Karpas-422 (cell line): ENCODE data around the genes HPCAL4 and MYCL.

DNA sequence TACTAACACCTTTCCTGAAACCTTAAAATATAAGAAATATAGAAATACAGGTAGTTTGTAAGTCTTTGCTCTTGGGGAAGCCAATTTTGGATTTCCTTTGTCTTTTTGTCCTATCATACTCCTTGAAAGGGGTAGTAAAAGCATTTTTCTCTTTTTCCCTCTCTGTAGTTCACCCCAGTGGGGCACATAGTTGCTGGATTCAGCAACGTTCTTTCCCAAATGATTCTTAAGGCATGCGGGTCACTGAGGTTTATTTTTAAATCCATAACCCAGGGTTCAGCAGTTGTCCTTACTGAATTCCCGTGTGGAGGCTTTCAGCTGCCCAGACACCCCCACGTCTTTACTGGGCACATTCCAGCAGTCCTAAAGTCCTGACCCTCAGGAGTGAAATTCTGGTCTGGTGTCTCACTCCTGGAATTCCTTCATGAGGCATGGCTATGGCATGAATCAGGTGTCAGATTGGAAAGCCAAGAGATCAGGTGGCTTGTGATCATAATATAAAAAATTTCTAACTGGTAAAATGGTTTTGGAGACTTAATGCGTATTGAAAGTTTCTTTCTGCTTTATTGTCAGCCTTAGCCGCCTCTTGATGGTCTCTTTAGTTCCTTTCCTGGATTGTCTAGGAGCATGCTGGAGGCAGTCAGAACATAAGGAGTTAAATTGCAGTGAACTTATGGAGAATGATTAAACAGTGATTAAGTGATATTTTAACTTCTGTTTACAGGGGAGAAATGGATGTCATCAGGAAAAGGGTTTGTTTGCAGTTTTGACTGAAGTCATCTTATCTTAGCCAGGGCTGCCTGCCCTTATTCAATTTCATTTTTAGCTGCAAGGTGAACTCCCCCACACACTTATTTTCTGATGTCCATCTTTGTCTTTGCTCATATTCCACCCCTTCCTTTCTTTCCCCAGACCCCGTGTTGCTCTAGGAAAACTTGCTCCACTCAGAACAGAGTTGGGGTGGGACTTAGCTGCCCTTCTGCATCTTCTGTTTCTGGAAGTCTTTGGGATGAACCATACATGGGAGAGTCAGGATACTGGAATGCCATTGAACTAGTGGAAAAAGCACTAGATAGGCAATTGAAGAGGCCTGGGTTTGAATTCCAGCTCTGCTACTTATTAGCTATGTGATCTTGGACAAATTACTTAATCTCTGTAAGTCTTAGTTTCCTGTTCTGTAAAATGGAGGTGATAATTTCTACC lies 25.8 kb upstream of the MACF1 start:
- PRO-cap, result no peak
- RAMPAGE, long total RNA, result no peak

GRCh38 chr1:39183621-39184415 lies 20.7 kb upstream of the MACF1 start:
- PRO-cap, result no peak
- RAMPAGE, long total RNA, result no peak

GRCh38 chr1:39196702-39197230 lies 7.7 kb upstream of the MACF1 start:
- PRO-cap, result no peak
- RAMPAGE, long total RNA, result no peak

GRCh38 chr1:39215599-39216020 lies 11.1 kb downstream of the MACF1 start:
- PRO-cap, result no peak
- RAMPAGE, long total RNA, result no peak

GRCh38 chr1:39333473-39334223 lies 129.2 kb downstream of the MACF1 start:
- PRO-cap, result no peak
- RAMPAGE, long total RNA, result no peak

DNA sequence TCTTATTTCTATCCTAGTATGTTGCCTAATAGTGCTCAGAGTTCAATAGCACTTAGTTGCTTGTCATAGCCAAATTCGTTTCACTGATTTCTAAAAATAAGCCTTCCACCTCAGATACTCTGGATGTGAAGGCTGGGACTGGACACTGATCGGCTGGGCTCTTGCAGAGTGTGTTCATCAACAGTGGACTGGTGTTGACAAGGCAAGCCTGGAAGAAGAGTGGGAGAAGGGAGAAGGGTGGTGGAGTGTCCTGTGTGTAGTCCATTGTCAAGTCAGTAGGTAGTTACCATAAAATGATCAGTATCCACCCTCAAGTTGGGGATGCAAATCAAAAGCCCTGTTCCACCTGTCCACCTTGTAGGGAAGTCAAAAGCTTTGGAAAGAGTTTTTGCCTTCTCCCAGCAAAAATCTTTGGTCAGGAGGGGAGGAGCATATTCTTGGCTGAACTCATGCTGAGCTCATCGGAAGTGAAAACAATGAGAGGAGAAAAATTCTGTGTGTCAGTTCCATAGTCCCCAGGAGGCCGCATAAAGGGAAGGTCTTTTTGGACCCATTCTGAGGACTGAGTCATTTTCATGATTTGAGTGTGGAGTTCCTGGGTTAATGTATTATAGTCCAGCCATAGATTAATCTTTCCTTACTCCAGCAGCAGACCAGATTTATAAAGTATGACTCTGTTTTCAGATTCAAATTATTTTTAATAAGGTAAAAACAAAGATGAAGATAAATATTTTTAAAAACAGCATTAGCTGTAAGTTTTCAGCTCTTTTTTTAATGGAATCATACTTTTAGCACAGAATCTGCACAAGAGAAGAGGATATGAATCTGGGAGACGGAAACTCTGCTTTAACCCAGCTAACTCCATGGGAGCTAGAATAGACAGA lies 99.4 kb upstream of the BMP8A start:
- PRO-cap, result no peak
- RAMPAGE, long total RNA, result no peak

DNA sequence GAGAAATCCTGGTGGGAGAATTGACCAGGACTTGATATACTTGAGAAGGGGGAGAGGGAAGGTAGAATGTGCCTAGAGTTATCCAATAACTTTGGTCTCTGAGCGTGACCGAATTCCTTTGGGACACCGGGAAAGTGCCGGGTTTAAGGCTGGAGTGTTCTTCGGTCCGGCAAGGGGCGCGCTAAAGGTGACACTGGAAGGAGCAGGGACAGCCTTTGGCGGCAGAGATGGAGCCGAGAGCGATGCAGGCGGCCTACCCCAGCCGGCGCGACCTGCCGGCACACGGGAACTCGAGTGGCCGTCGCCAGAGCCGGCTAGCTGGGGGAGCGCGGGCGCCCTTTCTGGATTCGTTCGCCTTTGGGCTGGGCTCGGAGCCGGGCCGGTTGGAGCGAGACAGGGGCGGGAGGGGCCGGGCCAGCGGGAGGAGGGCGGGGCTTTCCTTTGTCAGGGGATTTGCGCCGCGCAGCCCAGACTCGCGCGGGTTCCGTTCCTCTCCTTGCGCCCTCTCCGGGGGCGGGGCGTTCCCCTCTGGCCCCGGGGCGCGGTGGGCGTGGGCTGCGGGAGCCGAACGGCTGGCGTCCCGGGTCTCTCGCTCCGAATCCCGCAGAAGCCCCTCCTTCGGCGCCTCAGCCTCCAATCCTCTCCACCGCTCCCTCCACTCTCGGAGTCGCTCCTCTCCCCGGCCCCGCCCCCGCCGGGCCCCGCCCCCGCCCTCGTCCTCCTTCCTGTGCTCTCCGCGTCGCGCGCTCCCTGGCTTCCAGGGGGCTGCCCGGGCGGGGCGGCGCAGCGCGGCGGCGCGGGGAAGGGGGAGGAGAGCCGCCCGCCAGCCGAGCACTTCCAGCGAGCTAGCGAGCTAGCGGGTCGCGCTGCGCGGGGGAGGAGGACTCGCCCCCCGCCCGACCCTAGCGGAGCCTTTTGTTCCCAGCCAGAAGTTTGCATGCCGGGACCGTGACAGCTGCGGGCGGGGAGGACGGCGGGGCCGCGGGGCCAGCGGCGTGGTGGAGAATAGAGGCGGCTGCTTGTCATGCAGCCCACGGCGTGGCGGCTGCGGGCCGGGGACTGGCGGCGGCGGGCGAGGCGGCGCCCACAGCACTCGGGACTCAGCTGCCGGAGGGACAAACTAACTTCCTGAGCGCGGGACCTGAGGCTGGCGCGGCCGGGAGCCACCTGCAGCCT lies 82.8 kb upstream of the BMP8A start:
- PRO-cap, result no peak
- RAMPAGE, long total RNA, result no peak

- PRO-cap, result no peak
- RAMPAGE, long total RNA, result no peak
These were observed 81.6 kb upstream of the BMP8A start for GRCh38 chr1:39409420-39410557.

GRCh38 chr1:39540273-39541160 lies 36.1 kb downstream of the PABPC4 start:
- PRO-cap, result no peak
- RAMPAGE, long total RNA, result no peak

GRCh38 chr1:39691240-39692177 lies at the start of gene HPCAL4:
Gene HPCAL4 (minus strand): TSS chr1:39691433.
- PRO-cap, result no peak
- RAMPAGE, long total RNA, result no peak

DNA sequence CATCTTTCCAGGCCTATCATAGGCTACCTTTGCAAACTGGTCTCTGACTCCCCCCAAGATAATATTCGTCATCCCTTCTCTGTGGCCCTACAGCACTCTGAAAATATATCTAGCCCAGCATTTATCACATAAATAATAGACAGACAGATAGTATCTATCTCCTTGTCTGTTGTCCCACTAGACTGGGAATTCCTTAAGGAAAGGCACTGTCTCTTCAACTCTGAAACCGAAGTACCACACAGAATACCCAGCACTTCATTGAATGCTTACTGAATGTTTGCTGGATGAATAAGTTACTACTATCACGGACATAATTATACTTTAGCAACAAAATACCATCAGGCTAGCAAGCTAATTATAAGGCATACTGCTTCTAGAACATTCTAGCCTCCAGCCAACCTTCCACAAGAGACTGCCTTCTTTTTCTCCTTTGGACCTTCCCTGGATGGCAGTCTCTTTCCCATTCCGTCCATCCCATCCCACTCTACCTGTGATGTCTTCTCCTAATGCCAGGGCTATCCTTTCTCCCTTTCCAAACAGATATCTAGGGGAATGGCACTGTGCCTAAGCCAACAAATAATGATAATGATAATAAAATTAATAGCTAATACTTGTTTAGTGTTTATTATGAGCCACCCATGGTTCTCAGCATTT lies 33.8 kb downstream of the TRIT1 start:
- PRO-cap, result no peak
- RAMPAGE, long total RNA, result no peak

GRCh38 chr1:39901467-39902560 lies at the start of gene MYCL:
Gene MYCL (minus strand): TSS chr1:39901917.
- PRO-cap, result no peak
- RAMPAGE, long total RNA, result no peak

- PRO-cap, result no peak
- RAMPAGE, long total RNA, result no peak
These were observed 9.4 kb downstream of the MFSD2A start for GRCh38 chr1:39964386-39964758.

DNA sequence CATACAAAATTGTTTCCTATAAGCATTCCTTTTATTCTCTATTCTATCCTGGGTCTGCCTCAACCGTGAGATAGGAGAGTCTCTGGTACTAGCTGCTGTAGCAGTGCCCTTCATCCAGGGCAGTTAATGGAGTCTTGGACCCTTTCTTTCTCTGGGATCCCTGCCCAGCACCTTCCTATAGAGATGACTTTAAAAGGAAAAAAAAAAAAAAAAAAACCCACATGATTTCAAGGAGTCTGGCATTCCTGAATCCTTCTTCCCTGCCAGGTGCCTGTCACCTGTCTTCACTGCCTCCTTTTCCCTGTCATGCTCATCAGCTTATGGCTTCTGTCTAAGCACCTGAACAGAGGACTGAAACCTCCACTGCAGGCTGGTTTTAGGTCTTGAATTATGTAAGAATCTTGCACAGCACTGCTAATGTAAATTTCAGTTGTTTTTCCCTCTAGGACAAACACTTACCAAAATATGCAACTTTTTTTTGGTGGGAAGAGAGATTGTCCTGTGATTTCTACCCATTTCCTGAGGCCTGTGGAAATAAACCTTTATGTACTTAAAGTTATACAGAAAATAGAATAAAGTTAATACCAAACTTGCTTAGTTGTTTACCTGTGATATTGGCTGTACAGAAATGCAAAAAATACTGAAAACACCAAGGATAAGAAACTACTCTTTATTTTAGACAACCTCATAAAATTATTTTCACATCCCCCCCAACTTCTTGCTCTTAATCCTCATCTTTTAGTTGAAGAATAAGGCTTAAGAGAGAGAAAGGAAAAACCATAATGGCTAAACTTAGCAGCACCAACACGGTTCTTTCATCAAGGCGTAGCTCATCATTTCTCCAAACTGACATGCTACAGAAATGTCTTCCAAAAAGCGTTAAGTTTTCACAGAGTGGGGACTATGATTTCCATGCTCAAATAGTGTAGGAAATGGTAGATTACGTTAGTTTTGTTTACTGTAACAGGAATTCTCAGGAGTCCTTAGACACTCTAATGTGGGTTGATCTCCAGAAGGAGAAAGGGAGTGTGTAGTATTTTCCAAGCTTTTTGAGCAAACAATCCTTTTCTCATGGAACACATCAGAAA lies 24.7 kb downstream of the PPT1 start:
- PRO-cap, result no peak
- RAMPAGE, long total RNA, result no peak

DNA sequence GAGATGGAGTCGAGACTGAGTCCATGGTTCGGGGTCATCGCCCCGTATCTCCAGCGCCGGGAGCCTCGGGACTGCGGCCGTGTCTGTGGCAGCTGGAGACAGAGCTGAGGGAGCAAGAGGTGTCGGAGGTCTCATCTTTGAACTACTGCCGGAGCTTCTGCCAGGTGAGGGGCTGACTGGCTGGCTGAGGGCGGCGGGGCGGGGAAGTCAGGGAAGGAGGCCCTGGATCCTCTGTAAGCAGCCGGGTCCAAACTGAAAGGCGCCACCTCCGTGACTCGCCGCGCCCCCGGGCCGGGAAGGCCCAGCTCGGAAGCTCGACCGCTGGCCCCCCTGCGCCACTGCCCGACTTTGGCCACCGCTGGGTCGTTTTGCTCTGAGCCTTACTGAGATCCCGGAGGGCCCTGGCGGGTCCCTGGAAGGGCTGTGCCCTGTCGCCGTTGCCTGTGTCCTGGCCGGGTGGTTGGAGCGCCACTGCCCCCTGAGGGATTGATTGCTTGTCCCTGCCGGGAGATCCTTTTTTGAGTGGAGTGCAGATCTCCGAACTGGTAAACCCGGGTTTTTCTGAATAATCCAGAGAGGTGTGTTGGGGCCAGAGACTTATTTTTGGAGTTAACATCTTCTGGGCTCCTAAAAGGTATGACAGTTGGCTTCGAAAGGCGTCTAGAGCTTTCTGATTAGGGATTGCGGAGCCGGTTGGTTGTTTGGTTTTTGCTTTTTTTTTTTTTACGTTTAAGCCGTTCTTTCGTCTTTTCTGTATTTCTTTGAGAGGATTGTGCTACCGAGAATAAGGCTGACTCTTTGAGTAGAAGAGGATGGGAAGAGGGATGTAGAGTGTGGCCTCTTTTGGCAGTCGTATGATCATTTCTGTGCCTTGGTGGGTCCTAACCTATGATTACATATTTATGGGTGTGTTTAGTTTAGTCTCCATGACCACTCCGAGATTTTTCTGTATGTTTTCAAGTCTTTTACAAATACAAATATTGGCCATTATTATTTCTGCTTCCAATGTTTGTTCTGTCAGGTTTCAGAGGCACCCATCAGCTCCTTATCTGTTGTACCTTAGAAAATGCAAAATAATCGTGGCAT lies 629 bp downstream of the RLF start:
- PRO-cap, result no peak
- RAMPAGE, long total RNA, result no peak

DNA sequence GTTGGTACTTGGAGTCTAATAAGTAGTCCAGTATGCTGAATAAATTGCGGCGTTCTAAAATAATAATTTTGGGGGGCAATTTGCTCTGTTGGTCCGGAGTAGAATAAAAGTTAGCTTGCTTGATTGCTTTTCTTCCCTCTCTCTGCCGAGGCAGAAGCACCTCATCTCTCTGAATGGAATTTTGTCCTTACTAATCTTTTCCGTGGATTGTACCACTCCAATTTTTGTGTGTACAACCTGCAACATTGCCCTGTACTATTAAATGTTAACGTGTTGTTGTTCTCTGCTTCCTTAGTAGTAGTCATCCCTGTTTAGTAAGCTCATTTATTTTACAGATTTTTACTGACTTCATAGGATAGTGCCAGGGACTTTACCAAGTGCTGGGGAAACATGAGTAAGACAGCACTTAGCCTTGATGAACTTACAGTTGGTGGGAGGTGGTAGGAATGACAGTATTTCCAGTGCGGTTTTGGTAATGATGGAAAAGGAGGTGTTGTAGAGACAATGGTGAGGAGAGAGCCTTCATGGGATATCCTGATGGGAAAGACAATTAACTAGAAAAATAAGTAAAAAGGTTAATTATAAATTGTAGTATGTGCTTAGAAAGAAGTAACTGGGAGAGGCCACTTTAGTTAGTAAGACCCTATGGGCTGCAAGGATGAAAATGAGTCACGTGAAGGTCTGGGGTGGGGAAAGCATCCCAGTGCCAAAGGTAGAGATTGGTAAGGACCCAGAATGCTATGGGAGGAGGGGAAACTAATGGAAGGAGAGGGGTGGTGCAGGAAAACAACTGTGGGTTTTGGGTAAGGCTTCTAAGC lies 1.6 kb downstream of the RLF start:
- PRO-cap, result no peak
- RAMPAGE, long total RNA, result no peak

- PRO-cap, result no peak
- RAMPAGE, long total RNA, result no peak
These were observed 9.6 kb upstream of the TMCO2 start for GRCh38 chr1:40237913-40238687.

- PRO-cap, result no peak
- RAMPAGE, long total RNA, result no peak
These were observed 21.4 kb upstream of the SMAP2 start for GRCh38 chr1:40352159-40352511.

- PRO-cap, result no peak
- RAMPAGE, long total RNA, result no peak
These were observed 7.9 kb downstream of the SMAP2 start for GRCh38 chr1:40381038-40382131.

DNA sequence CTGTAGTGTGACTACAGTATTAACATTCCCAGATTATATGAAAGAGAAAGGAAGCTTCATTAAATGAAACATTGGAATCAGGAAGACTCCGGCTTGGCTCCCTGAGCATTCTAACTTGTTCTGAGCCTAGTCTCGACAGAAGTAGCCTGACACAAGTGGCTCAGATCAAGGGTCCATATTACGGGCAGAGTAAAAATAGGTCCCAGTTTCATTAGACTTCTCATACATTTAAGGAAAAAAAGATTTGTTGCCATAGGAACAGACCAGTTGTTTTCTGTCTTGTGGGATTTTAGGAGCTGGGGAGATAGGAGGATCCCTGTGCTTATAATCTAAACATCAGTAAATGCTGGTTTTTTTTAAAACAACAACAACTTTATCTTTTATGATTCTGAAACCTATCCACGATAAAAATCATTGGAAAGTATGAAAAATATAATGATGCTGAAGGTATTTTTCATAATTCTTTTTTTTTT lies 12.9 kb downstream of the SMAP2 start:
- PRO-cap, result no peak
- RAMPAGE, long total RNA, result no peak